Myometrial cell (primary cell): ENCODE data around the gene SHTN1.

- RAMPAGE, long total RNA = no peak
These were observed 40.7 kb downstream of the FHIP2A start for GRCh38 chr10:114861988-114862929.

GRCh38 chr10:116209266-116209519, 63.8 kb downstream of the GFRA1 start:
- RAMPAGE, long total RNA = no peak

- RAMPAGE, long total RNA = no peak
These were observed 5.7 kb upstream of the GFRA1 start for GRCh38 chr10:116278588-116279245.

DNA sequence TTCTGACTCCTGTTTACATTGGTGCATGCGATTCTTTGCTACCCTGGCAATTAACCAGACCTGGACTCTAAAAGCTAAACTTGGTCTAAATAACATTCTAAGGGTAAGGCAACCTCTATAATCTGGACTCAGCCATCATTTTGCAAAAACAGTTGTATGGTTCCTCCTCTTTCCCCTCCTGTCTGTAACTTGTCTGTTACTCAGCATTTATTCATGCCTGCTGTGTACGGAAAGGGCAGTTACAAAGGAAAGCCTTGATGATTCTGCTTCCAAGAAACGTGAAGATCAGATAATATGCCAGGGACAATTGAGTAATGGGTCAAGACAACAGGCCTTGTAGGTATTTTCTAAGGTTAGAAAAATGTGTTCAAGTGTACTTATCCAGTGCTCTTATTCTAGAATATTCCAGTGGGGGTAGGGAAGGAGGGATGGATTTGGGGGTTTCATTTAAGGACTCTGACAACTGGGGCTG, 1.8 kb upstream of the C10orf82 start:
- RAMPAGE, long total RNA = no peak

- RAMPAGE, long total RNA = no peak
These were observed 22.5 kb upstream of the C10orf82 start for GRCh38 chr10:116692145-116692765.

GRCh38 chr10:116937273-116937596, 67.8 kb downstream of the SHTN1 start:
- RAMPAGE, long total RNA = no peak

- RAMPAGE, long total RNA = no peak
These were observed 564 bp downstream of the SHTN1 start for GRCh38 chr10:117004278-117004968.

GRCh38 chr10:117004969-117005513, at the start of gene SHTN1:
SHTN1 (minus strand) TSS chr10:117005187.
- RAMPAGE, long total RNA = start-site peak on the minus strand at chr10:117005163-117005187, 11 and 23 reads in 2 replicates

DNA sequence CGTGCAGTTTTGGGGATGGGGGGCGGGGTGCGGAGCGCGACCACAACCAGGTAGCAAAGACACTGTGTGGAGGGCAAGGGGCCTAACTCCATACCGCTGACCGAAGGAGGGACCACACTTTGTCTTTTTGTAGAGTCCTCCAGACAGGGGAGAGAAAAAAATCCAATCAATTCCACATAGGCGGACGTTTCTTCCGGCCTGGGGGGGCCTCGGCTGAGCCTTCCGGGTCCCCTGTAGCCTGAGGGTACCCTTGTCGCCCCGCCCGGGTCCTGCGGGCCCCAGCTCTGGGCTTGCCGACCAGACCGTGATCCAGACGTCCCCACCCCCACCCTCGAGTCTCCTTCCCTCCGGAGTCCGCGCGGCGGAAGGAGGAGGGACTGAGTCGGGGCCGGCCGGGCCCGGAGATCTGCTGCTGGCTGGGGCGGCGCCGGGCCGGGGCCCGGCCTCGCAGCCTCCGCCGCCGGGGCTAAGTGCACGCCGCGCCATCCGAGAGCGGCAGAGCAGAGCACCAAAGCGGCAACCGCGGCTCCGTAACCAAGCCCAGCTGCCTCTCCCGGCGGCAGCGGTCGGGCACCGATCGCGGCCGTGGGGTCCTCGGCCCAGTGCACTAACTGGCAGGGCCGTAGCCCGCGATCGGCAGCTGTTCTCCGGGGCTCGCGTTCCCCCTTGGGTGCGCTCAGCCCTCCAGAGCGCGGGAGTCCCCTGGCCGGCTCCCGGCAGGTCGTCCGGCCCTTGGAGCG, 1.1 kb downstream of the VAX1 start:
- RAMPAGE, long total RNA = no peak

- RAMPAGE, long total RNA = no peak
These were observed 416 bp downstream of the VAX1 start for GRCh38 chr10:117137491-117138216.

DNA sequence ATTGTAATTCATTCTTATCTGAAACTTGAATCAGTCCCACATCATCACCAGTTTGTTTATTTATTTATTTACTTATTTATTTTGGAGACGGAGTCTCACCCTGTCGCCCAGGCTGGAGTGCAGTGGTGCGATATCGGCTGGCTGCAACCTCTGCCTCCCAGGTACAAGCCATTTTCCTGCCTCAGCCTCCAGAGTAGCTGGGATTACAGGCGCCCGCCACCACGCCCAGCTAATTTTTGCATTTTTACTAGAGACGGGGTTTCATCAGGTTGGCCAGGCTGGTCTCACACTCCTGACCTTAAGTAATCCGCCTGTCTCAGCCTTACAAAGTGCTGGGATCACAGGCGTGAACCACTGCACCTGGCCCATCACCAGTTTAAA, 4.1 kb downstream of the PDZD8 start:
- RAMPAGE, long total RNA = no peak

DNA sequence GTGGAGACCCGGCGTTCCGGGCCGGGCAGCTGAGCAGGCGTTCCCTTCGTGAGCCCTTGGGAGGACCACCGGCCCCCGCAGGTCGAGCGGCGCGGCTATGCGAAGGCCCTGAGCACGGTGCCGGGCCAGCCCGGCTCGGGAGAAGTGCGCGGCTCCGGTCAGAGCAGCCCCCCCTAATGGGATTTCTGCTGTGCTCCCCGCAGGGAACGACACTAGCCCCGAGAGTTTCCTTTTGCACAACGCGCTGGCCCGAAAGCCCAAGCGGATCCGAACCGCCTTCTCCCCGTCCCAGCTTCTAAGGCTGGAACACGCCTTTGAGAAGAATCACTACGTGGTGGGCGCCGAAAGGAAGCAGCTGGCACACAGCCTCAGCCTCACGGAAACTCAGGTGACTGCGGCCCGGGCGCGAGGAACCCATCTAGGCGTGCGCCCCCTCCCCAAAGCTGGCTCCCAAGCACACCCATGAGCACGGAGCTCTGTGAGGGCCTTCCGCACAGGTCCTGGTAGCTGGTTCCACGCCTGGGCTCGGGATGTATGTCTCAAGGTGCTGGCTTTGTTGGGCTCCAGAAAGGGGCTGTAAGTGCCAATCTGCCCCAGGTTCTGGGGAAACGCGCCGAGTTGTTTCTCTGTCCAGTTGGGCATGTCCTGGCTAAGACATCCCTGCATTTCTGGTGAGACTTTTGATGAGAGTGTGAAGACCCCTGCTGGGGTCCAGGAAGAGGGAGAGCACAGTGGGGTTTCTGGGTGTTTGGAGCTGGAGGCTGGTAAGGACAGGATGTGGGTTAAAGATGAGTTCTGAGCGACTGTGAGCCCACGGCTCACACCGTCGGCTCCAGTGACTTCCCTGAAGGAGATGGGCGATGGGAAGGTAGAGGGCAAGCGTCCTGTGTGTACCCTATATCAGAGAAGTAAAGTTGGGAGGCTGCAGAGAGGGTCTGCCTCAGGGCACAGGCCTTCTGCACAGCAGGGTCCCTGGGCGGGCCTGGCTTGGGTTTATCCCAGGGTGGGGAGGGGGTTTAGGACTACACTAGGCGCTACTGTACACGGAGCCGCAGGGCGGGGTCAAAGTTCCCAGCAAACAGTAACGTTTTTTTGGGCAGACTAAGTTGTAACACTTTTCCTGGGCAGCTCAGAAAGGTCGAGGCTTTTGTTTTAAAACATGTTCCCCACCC, 3.3 kb downstream of the EMX2 start:
- RAMPAGE, long total RNA = start-site peak on the plus strand centred at position 224 of the sequence, 312 bp wide, 19 and 8 reads in 2 replicates

- RAMPAGE, long total RNA = no peak
These were observed 10.9 kb downstream of the EMX2 start for GRCh38 chr10:117553177-117554195.

DNA sequence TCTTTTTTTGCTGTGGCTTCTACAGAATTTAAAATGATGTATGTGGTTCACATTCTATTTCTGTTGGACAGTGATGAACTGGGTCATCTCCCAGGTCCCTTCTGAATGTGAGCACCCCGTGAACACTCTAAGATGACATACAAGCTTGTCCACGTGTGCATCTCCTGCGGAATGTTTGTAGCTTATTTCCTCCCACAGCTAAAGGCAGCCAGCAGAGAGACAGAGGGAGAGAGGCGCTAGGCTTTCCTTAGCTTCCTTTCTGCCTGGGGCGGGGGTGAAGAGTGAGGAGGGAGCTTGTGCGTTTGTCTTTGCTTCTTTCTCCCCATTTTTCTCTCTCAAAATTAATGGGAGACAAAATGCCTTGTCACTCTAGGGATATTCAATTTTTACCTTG, 219.2 kb downstream of the EMX2 start:
- RAMPAGE, long total RNA = no peak

- RAMPAGE, long total RNA = no peak
These were observed 22.1 kb downstream of the RAB11FIP2 start for GRCh38 chr10:118024495-118025142.

DNA sequence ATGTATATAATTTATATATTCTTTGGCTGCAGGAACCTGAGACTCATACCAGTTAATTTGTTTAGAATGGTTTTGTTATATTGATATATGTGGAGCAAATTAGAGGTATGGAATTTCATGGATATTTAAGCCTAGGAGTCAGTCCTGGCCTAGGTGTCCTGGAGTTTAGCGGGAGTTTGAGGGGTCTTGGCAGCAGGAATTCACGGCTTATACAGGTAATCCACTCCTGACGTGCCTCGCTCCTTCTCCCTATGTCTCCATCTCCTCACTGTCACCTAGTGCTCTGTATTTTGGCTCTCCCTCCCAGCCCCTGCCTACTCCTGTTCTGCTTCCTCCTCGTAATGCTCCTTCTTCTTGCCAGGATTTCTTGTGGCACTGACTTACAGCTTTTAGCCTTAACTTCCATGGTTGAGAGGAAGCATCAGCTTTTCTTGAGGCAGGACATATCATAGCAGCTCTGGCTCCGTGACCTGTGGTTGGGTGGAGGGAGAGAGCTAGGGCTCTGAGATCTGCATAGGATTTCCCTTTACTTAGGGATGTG, 10.4 kb upstream of the RAB11FIP2 start:
- RAMPAGE, long total RNA = no peak

GRCh38 chr10:118271829-118272265, 70.3 kb downstream of the FAM204A start:
- RAMPAGE, long total RNA = no peak

DNA sequence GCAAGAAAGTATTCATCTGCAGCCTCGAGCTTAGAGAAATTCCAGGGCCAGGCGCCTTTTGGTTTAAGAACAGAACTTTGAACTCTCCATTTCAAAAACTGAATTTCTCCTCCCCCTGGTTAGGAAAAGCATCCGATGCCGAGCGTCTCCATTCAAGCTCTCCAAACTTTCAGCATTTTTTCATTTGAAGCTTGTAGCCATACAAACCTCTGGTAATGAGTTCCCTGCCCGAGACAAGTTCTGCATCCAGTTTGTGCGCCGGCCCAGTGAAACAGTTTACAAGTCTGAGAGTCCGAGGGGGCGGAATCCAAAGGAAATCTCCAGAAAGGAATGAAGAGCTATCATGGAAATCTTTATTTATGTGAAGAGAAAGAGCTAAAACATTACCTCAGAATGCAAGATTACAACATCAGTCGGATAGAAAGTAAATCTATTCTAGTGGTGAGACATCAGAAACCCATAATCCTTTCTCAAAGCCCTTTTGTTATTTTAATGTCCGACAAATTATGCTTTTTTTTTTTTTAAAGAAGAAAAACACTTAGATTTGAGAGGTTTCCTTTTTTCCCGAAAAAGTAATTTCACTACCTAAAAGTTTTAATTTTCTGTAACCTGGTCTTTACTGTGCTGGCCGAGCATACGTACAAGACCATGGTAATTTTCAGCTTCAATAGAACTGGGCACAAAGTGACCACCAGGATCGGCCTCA, 69.7 kb downstream of the FAM204A start:
- RAMPAGE, long total RNA = no peak

GRCh38 chr10:118459631-118460035, 117.5 kb upstream of the FAM204A start:
- RAMPAGE, long total RNA = no peak

DNA sequence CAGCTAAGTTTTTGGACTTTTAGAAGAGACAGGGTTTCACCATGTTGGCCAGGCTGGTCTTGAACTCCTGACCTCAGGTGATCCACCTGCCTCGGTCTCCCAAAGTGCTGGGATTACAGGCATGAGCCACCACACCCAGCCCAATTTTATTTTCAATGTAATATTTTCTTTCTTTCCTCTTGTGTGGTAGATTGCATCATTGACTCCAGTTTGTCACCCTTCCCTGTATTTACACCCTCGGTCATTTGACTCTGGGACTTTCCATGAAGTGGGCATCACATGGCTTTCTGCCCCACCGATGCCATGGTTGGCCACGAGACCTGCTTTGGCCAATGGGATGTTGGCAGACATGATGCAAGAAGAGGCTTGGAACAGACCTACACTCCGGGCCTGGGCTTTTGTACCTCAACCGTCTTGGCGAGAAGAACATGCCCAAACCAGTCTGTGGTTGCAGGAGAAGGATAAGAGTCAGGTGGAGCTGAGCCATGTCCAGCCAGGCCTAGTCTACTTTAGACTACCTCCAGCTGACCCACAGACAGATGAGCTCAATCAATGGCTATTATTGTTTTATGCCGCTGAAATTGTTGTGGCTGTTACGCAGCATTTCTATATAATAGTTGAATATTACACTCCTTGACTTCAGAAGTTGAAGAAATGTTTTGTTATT, 38.8 kb upstream of the CACUL1 start:
- RAMPAGE, long total RNA = no peak